HGPS cell (cell line): ENCODE data around the gene FOXD4.

DNA sequence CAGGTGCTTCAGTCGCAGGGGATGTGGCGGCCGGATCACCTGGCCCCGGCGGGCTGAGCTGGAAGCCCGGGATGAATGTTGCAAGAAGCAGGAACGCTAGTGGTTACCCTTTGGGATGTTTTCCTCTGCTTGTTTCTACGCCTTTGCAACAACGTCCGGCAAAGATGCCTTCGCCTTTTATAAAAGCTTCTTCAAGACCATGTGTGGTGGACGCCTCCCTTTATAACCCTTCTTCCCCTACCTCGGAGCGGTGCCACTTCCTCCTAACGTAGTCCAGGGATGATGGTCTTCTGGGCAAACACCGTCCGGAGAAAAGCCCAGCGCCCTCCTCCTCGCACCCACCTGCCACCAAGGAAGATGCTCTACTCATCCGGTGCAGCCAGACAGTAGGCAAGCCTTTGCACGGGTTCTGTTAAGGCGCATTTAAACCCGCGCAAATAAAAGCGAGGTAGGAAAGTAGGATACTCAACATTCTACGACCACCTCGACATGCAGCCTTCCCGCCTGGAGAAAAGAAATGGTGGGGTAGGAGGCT, at the start of gene FOXD4:
FOXD4 (minus strand) TSS at position 291 of the 535 bp plus-strand sequence.
- RRBS = 40% methylated on average over 5 of the region's 28 CpGs

DNA sequence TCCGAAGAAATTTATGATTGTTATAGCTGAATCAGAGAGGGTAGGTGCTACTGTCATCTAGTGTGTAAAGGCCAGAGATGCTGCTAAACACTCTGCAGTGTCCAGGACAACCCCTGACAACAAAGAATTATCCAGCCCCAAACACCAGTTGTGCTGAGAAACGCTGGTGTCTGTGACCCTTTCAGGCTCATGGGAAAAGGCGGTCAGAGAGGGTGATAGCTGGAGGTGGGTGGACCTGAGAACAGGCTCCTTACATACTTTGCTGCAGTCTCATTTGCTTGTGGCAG, 41.7 kb downstream of the KANK1 start:
- RRBS = no CpG with 5 or more reads among the region's 3 CpGs

DNA sequence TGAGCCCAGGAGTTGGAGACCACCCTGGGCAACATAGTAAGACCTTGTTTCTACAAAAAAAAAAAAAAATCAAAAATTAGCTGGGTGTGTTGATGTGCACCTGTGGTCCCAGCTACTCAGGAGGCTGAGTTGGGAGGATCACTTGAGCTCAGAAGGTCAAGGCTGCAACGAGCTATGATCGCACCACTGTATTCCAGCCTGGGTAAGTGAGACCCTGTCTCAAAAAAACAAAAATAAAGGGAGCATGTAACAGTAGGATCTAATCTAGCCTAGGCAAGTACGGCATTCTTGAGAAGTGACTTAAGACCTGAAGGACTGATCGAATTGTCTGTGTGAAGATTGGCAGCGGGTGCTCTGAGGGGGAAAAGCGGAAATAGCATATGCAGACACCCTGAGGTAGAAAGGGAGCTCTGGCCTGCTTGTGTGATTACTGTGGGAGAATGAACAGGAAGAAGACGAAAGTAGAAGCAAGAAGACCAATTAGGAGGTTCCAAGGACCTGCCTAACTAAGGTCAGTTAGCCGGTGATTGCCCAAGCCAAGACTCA, 47.4 kb downstream of the KANK1 start:
- RRBS = no CpG with 5 or more reads among the region's 8 CpGs

- RRBS = no CpG with 5 or more reads among the region's 9 CpGs
Measured at GRCh38 chr9:557251-558281, 53.1 kb downstream of the KANK1 start.

DNA sequence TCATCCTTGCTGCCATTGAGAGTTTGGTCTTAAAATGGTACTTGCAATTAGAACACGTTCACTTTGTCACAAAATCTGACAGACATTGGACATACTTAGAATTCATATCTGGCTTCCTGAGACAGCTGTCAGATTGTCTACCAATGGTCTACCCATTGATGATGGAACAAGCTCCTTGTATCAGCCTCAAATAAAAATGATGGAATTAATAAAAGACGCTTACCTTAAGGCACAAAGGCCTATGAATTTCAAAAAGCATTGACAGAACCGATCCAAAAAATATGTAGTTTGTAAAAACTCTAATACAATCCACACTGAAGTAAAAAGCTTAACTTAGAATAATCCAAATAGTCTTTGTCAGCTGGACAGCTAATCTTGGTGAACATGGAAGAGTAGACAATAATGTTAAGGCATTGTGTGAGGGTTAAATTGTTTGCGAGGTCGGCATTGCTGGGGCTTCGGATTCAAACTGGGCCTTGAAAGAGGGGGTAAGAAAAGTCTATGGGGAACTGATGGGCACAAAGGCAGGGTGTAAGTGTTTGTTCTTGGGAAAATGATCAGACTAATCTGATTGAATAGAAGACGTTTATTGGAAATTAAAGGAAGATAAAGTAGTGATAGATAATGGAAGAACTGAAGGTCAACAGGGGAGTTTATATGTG, 80.9 kb downstream of the KANK1 start:
- RRBS = no CpG with 5 or more reads among the region's 7 CpGs

DNA sequence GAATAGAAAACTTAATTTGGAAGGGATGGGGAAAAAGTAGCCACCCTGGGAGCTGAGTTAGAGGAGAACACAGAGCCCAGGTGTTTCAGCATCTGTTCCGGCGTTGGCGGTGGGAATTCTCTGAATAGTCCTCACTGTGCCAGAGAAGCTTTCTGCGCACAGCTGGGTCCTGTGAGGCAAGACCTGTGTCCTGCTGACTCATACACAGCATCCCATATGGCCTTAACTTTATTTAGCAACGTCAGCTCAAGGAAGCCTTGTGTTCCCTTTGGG, 148.3 kb downstream of the KANK1 start:
- RRBS = no CpG with 5 or more reads among the region's 5 CpGs

- RRBS = no CpG with 5 or more reads among the region's 6 CpGs
Measured at GRCh38 chr9:1978830-1979584, 36.1 kb upstream of the SMARCA2 start.

GRCh38 chr9:2016663-2017263, 1.6 kb downstream of the SMARCA2 start:
- RRBS = 2% methylated on average over 24 of the region's 54 CpGs

- RRBS = no CpG with 5 or more reads among the region's 2 CpGs
Measured at GRCh38 chr9:2018762-2019158, 3.6 kb downstream of the SMARCA2 start.

- RRBS = 10% methylated on average over 2 of the region's 15 CpGs
Measured at GRCh38 chr9:2159544-2160739, 144.8 kb downstream of the SMARCA2 start.

- RRBS = no CpG with 5 or more reads among the region's 2 CpGs
Measured at GRCh38 chr9:2559133-2559466, 62.5 kb upstream of the VLDLR start.

DNA sequence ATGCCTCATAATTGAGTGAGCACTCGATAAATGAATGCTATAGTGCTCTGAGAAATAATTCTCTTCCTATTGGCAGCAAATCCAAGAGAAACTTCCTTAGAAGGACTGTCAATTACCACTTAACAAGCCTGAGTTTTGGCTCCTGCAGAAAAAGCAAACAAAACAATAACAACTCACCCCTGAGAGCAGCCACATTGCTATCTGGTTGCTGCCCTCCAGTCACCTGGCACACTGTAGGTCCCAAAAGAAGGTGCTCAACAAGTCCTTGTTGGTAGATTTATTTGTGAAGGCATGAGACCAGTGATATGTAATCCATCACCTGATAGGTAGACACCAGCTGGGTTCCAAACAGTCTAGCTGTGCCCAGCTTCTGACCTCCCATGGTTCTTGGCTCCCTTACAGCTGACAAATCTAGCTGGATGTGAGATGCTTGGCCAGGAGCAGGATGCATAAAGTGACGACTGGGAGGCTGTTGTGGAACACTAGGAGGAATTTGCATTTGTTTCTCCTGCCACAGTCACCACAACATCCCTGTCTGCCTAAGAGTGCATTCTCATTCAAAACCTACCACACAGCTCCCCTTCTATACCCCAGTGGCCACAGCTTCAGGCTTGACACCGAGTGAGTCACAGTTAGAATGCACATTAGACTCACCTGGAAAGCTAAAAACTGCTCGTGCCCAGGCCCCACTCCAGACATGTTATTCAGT, 7.9 kb upstream of the VLDLR start:
- RRBS = no CpG with 5 or more reads among the region's 4 CpGs

DNA sequence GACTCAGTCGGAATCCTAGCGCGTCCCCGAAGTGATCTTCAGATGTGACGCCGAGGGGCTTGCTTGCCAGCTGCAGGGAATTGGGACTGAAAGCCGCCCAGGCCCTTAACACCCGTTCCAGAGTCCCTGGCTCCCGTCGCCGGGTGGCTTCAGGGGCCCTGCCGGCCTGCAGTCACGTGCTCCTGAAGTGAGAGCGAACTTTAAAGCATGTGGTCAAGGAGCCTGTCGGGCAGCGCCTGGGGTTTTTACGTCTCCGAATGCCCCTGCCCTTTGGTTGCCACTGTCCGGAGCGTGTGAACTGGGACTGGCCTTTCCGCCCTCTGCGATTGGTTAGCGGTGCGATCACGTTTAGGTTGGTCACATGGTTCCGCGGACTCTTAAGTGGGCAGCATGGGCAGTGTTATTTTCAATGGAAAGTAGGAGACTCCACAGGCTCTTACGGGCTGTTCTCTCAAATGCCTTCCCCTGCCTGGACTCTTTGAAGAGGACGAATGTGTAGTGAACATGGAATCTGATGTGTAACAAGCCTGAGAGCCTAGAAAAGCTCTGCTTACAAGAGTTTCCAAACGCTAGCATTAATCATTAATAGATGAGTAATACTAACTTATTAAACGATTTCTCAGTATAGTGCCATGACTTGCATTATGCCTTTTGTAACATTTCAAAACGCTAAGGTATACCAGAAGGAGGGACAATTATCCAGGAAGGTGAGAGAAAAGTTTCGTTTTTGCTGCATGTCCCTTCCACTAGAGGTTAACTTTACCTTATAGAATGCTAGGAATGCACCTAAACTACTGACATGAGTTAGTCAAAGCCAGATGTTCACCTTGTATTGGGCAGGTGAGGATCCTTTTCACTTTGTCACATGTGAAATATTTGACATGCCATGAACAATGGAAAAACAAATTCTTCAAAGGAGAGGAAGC, 2.0 kb downstream of the VLDLR start:
- RRBS = no CpG with 5 or more reads among the region's 33 CpGs

DNA sequence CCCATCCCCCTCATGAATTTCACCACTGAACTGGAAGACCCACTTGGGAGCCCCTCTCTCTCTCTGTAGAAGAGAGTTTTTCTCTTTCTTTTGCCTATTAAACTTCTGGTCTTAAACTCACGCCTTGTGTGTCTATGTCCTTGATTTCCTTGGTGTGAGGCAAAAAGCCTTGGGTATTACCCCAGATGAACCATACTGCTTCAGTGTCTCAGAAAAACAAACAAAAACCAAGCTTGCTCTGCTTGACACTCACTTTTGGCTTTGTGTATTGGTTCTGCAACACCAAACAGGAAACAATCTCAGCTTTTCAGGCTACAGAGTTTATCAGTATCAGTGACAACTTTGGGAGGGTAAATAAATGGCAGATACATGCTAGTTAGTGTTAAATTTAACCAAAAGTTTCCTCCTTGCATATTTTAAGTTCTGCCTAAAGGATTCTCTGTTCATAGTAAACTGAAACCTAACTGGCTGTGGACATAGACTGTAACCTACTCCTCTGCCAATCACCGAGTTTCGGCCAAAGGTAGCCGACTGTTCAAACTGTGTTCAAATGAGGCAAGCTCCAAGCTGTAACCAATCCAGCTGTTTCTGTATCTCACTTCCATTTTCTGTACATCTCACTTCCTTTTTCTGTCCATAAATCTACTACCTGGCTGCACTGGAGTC, 43.9 kb downstream of the KCNV2 start:
- RRBS = no CpG with 5 or more reads among the region's 4 CpGs

GRCh38 chr9:2849895-2850452, 6.1 kb upstream of the PUM3 start:
- RRBS = no CpG with 5 or more reads among the region's 8 CpGs

GRCh38 chr9:2996933-2997174, 153.0 kb upstream of the PUM3 start:
- RRBS = no CpG with 5 or more reads among the region's 1 CpG

DNA sequence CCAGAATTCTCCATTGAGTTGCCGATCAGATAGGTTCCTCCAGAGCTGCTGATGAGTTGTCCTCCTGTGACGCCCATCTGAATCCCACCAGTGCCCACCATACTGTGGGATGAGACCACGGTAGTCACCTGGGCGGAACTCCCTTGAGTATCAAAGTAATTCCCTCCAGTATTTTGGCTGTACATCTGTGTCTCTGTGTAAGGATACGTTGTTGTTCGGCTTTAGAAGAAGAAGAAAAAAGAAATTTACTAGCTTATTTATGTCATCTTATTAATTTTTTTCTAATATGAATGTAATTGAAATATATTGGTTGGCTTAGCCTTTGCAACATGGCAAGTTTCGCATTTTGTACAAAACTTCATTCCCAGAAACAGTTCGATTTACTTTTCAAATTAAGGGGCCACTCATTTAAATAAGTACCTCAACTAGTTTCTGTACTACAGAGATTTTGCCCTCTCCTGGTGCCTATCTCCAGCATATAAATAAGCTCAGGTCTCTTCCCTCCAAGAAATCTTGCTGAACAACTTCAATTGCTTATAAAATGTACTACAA, 195.4 kb downstream of the RFX3 start:
- RRBS = no CpG with 5 or more reads among the region's 8 CpGs

DNA sequence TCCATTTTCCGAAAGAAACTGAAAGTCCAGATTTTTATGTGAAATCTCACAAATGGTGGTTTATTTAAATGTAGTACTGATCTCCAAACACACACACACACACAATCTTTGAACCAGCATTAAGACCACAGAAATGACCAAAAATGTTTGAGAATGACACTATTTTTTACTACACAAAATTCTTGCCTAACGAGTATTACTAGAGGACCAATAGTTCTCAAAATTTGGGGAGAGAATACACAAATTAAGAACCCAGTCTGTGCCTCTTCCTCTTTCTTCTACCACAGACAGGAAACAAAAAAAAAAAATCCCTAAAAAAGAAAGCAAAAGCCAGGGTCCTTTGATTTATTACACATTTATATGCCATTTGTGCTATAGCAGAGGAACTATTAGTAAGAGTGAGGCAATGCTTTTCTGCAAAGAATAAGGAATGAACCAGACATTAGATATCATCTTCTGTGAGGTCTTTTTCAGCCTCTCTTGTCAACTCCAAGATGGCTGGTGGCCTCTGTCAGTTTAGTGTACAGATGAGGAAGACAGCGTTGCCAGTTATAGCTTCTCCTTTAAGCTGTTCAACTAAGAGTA, 127.7 kb downstream of the RFX3 start:
- RRBS = no CpG with 5 or more reads among the region's 3 CpGs

DNA sequence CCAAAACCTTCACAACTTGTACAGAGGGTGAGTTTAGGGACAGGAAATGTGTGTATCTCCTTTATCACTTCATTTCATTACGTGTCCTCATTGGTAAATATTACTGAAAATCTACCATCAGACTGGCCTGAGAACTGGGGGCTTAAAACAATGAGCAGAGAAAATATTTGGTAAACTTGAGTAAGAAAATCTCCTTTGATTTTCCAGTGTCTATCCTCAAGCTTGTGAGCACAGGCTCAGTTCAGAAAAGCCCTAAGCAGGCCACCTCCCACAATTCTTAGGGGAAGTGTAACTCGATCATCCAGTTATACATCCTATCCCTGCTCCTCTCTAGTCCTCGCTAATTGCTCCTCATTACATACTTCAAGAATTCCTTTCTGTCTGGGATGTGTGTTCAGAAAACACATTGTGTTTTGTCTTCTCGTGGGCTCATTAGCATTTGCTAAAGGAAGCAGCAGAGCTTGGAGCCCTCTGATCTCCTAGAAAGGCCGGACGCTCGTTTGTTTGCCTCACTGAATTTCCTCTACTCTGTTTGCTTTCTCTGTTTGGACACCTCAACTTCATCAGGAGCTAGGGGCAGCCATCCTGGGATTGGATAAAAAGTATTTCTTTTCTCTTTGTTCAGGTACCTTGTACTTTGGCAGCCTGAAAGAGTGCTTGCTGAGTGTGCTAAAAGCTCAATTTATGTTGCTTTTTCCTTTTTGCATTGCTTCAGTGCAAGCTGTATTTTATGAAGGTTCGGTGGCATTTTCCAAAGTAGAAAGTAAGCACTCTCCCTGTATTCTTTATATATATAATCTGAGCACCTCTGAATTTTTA, 268.2 kb upstream of the RFX3 start:
- RRBS = no CpG with 5 or more reads among the region's 8 CpGs

DNA sequence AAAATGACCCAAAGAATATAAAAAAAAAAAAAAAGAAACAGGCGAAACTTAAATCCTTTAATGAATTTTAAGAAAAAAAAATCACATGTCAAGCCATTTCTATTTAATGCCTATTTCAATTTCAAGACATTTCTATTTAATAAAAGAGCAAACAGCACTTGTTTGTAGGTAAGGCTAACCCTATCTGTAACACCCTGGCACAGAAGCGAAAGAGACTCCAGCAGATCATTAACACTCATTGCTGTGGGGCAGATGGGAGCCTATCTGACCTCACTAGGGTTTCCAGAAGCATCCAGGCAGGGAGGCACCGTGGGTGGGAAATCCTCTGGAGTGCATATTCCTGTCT, 233.9 kb downstream of the GLIS3 start:
- RRBS = no CpG with 5 or more reads among the region's 3 CpGs